Tongue (tissue), 2 donors: ENCODE measurements around the gene RBM11.

GRCh38 chr21:5065171-5065866 is 5456.1 kb upstream of the TPTE start:
- RAMPAGE, long total RNA, result no peak

GRCh38 chr21:6109705-6110336 is 4411.6 kb upstream of the TPTE start:
- RAMPAGE, long total RNA, result no peak

DNA sequence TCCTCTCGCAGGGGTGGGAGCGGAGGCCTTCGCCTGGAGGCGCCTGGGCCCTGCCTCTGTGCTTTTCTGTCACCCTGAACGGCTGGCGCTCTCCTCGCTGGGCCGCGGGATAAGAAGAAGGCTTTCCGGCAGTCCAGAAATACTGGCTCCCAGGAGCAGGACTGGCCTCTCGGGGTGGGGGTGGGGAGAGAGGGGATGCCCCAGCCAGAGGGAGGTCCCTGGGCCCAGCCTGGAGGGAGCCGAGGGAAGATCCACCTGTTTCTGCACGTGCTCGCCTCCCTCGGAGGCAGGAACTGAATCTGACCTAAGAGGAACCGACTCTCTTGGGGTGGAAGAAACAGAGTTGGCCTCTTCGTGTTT is 4394.2 kb upstream of the TPTE start:
- RAMPAGE, long total RNA, result no peak

GRCh38 chr21:7613652-7614016 is 2907.7 kb upstream of the TPTE start:
- RAMPAGE, long total RNA, result no peak

DNA sequence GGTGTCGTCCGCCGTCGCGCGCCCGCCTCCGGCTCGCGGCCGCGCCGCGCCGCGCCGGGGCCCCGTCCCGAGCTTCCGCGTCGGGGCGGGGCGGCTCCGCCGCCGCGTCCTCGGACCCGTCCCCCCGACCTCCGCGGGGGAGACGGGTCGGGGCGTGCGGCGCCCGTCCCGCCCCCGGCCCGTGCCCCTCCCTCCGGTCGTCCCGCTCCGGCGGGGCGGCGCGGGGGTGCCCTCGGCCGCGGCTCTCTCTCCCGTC is 2124.9 kb upstream of the TPTE start:
- RAMPAGE, long total RNA, result no peak

DNA sequence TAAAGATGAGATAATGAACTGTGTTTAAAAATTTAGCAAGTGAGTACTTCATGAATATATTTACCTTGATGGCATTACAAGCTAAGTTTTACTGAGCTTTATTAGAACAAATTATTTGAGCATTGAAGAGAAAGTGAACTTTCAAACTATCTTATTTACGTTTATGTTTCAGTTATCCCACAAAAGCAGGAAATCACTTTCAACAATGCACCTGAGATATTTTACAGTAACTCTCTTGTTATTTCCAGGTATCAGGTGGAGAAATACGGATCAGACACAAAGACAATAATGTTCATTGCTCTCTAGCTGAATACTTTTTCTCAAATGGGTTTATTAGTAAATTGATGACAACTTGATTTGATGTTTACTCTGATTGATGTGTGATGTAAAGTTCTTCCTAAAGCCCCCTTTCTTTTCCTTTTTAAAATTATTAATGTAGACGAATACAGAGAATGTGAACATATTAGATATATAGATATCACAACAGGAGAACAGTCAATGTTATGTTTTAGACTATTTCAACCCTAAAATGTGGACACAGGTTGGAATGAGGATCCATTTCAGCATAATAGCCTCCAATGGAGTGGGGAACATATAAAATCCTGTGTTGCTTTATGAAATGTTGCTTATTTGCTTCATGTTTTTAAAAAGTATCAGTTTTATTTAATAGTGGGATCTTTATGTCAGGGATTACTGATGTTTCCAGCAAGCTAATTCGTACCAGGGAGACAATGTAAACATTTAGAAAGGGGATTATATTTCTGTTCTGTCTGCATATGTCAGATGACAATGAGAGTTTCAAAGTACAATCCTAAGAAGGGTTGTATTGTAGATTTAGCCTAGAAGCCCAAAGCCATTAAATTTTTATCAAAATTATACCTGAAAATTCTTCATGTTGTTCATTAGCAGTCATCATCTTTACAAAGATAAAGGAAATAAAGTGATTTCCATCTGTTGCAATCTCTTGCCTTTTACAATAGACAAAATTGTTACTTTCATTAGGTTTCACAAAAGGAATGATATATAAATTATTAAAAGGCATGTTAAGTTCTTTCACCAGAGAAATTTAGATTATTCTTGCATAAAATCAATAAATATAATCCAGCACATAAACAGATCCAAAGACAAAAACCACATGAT is 1522.2 kb upstream of the TPTE start:
- RAMPAGE, long total RNA, result no peak

GRCh38 chr21:9767618-9768292 is 753.6 kb upstream of the TPTE start:
- RAMPAGE, long total RNA, result no peak

GRCh38 chr21:10521742-10522188 is 382 bp downstream of the TPTE start:
- RAMPAGE, long total RNA, result no peak

DNA sequence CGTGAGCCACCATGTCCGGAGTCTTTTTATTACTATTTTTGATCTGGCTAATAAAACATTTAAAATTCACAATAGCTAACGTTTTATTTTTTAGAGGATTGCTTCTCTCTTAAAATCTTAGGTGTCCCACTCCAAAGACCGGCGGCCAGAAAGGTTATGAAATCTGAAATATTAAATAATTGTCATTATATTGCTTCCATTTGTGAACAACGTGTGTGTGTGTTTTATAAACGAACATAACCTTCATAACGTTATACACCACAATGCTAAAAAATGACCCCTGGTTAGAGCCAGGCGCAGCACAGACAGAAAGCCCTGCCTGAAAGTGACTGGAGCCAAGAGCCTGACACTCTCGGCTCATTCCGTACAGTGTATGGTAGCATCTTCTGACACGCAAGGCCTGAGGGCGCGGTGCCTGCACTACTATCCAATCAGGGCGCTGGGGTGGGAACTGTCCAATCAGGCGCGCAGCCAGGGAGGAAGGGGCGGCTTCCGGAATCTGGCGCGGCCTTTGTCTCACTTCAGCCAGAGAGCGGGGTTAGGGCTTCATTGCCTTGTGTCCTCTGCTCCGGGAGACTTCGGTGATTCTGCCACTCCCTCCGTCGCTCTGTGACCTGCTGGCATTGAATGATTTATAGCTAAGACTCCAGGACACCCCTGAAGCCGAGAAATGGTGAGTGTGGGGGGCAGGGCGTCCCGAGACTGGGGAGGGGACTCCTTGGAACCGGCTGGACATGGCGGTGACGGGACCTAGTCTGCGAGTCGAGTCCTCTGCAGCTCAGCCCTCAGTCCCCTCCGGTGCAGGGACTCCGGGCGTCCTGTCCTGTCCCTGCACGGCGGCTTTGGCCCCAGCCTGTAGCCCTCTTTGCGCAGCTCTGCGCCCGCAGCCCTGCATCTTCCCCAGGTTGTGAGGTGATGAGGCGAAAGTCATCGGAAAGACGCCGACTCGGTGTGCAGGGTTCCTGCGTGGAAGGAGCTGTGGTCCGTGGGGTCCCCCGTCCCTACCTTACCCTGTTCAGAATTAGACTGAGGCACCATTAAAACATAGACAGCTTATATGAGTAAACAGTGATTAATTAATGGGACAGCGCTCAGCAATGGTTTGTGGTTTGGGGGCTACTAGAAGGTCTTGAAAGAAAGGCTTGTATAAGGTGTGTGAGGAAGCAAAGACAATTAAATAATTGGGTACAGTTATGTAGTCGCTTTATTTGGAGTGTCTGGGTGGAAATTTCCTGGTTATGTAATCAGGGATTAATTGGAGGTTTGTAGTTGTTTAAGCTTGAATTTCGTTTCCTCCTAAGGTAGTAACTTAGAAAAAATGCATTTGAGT is 183.4 kb downstream of the LIPI start:
- RAMPAGE, long total RNA, result no peak

- RAMPAGE, long total RNA, result no peak
Measured at GRCh38 chr21:14064351-14064631, 146.5 kb downstream of the LIPI start.

DNA sequence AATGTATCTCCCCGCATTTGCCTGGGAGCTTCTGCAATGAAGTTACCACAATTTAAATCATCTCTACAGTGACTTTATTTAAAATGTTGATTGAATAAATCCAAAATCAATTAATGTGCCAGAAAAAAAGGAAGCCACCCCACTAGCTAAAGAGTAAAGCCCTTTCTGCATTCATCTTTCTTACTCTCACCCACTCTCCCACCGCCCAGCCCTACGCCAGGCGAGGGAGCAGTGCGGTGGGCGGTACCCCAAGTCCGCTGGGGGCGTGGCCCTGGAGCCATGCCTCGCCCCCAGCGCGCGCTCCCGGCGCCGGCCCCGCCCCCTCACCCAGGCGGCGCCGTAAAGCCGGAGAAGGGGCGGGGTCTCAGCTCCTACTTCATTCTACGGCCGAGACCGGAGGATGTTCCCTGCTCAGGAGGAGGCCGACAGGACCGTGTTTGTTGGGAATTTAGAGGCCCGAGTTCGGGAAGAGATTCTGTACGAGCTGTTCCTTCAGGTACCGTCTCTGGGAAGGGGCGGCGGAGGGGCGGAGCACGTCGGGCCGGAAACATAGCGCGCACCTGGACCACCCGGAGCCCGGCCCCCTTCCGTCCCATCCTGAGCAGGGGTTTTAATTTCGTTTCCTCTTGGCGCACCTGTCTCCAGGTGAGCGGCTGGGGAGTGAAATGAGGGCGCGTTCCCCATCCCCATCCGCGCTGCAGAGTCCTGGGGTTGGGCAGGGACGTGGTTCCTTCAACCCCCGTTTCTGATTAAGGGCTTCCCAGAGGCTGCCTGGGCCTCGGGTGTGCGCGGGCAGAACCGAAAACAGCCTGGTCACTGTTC is at the start of gene RBM11:
RBM11 (plus strand) TSS at position 371 of the 822 bp plus-strand sequence.
- RAMPAGE, long total RNA, result no peak

- RAMPAGE, long total RNA, result no peak
Measured at GRCh38 chr21:14281060-14282016, 65.4 kb downstream of the RBM11 start.

GRCh38 chr21:14454196-14454889 is 71.4 kb upstream of the HSPA13 start:
- RAMPAGE, long total RNA, result no peak

GRCh38 chr21:14481890-14482614 is 64.1 kb downstream of the SAMSN1 start:
- RAMPAGE, long total RNA, result no peak

DNA sequence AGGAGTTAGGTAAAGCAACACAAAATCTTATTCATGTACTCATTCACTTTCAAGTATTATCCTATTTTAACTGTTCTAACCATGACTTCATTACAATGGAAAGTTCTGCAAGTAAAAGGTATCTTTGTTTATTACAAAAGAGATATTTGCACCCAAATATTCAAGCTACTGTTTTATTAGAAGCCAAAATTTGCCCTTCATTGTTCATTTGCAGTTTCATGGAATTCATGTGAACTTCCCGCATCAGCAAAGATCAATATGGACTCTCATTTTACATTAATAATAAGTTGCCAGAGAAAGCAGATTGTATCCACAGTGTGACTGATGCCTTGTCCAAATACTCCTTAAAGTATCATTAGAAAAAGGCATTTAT is 60.0 kb downstream of the SAMSN1 start:
- RAMPAGE, long total RNA, result no peak

- RAMPAGE, long total RNA, result no peak
Measured at GRCh38 chr21:14500200-14501586, 45.4 kb downstream of the SAMSN1 start.

DNA sequence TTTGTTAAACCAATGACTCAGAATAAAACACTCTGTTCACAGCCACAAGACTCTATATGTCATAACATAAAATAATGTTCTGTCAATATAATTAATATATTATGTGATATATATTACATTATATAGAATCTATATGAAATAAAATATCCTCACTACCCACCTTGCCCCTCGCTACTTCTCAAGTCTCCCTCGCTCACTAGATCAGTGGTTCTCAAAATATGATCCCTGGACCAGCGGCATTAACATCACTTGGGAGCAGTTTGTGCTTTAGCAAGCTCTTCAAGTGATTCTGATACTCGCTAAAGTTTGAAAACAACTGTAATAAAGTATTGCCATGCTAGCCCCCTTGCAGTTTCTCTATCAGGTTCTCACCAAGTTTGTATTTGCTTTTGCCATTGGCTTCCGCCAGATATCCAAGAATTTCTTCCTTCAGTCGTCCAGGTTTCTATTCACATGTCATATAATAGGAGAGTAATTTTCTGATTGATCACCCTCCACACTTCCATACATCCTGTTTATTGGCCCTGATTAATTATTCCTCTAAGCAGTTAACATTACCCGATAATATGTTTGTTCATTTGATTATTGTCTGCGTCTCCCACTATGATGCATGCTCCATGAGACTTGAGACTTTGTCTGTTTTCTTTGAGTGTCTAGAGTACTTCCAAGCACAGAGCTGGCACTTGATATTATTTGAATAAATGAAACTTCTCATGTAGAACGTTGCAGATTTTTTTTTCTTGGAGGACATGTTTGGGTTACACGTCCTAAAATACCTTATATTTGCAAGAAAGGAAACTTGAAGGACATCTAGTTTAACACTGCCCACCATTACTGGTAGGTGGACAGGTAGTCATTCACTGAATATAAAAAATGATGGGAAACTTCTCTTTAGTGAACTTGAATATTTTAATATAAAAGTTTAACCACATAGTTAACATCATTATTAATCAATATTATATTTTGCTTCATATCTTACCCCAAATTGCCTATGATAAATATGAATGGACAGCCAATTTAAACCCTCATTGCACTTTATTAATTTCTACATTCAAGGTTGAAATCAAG is 28.1 kb downstream of the SAMSN1 start:
- RAMPAGE, long total RNA, result no peak

DNA sequence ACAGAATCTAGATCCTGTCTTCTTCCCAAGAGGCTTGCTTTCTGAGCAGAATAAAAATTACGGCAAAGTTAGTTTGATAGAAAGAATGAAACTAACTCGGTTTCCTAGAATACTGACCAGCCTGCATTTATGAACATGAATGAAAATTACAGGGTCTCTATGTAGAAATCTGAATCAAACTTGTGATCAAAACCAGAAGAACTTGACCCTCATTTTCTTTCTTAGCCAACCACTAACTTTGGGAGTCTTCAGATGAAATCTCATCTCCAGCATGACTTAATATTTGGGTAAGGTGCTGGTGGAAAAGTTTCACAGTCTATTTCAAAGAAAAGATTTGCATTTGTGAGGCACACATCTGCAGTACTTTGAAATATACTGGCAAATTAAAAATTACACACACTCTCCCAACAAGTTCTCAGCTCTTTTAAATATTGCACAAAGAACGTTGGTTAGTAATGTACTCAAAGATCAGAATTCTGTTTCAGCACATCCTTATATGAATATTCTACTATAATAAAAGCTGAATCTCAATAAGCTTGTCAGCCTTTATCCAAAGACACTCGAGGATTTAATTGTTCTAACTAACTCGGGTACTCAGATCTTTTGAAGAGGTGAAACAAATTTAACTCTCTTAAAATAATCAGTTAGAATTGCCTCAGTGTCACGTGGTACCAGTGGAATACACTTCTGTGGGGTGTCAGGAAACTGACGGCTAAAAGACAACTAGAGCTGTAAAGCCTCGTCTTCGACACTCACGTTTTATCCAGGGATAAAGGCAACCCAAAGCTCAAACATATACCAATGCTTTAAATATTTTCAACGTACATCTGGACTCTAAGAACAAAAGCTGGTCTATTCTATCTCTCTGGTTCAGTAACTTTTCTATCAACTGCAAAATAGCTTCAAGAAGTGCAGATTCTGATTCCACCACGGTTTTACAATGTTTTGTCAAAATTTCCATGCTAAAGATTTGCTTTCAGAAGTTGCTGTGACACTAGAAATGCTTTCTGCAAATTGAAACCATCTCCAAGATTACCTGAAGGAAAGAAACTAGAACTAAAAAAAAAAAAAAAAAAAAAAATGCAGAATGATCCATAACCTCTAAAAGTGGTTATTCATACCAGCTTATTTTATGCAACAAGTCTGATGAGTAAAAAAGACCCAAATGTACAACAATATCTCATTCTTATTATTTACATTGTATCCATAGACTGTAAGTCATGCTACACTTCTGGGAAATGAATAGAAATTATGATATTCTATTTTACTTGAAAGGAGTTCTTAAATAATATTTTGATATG is 19.0 kb downstream of the SAMSN1 start:
- RAMPAGE, long total RNA, result no peak

DNA sequence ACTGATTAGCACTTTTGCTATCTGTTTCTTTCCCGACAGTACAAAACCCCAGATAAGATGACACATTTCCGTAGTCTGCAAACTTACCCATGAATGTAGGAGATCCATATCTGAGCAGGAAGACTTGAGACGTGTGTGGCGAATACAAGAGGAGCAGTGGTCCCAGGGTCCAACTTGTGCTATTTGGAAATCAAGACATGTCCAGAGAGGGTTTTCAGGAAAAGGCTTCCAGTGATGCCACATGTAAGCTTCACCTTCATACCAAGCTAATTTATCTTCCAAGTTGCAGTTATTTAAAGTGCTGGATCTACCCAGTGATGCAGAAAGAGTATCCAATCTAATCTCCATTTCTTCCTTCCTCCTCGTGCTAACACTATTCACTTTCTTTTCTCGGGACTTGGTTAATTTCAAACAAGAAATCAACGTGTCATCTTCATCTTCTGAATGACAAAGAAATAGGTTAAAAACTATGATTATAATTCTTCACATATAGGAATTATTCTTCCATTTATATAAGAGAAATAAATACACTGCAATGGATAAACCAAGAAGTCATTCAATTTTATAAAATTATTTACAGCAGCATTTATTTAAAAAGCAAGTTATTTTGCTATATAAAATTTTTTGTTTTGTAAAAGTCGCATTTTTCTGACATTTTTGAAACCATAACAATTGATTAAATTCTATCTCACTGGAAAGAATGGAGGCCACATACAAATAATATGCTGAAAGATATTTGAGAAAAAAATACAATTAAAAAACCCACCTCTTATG is 36.1 kb upstream of the SAMSN1 start:
- RAMPAGE, long total RNA, result no peak

GRCh38 chr21:14687215-14687659 is 141.1 kb upstream of the SAMSN1 start:
- RAMPAGE, long total RNA, result no peak